ENCODE measurements around a stretch of chr5.

DNA sequence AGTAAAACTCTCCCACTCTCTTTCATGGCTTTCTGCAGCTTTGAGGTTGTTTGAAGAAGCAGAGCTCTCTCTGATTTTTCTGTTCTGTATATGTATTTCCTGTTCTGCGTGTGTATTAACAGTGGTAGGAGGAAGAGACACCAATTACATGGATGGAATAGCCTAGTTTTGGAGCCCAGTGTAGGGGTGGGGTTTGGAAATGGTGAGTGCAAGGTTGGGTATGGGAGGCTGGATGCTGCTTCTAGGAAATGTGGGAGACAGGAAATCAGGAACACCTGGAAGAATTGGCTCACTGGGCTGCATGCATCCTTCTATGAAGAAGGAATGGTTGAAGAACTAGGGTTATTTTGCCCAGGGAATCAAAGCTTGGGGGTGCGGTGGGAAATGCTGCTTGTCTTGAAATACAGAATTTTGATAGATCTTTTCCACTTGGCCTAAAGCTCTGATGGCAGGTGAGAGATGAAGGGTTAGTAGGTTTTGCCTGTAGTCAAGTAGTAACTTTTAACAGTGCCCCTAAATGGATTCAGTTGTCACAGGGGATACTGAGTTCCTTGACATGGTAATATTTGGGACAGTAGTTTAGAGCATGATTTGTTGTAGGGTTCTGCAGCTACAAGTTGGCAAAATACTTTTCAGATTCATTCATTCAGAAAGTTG is 12.6 kb downstream of the LARP1 start:
- RRBS, result no CpG with 5 or more reads among the region's 2 CpGs

GRCh38 chr5:154769106-154770083 is 14.2 kb downstream of the LARP1 start:
- RRBS, result no CpG with 5 or more reads among the region's 6 CpGs

- RRBS, result no CpG with 5 or more reads among the region's 11 CpGs
Measured at GRCh38 chr5:154805340-154806045, 44.9 kb downstream of the FAXDC2 start.

DNA sequence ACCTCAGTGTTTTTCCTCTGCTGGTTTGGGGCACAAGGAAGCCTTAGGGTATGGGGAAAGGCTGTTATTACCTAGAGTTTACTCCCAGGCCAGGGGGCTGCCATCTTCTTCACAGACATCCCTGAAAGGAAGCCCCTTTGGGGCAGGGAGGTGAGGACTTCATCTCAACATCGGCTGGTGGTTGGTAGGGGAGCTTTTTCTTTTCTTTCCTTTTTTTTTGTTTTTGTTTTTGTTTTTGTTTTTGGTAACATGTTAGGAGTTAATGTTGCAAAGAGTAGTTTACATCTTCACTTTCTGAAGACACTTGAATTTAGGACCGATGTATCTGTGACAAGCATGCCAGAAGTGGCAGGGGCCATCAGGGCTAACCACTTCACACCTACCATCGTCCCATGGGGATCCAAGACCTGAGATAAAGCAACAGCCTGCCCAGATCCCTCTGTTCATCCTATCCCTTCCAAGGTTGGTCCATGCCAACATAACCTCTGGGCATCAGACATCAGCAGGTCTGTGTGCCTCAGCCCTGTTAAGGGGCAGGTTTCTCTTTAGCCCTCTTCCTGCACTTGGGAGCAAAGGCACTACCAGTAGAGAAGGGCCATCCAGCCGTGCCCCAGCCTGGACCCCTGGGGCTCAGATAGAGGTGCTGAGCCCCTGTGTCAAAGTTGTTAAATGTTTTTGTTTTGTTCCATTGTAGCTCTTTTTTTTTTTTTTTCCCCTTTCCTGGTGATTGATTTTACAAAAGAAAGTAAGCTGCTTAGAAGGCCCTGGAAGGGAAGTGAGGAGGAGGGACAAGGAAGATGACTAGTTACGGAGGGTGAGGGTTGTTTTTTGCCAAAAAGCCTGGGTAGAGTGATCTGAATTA is 33.9 kb downstream of the FAXDC2 start:
- RRBS, result no CpG with 5 or more reads among the region's 5 CpGs

- RRBS, result no CpG with 5 or more reads among the region's 2 CpGs
Measured at GRCh38 chr5:154830369-154830808, 20.0 kb downstream of the FAXDC2 start.

DNA sequence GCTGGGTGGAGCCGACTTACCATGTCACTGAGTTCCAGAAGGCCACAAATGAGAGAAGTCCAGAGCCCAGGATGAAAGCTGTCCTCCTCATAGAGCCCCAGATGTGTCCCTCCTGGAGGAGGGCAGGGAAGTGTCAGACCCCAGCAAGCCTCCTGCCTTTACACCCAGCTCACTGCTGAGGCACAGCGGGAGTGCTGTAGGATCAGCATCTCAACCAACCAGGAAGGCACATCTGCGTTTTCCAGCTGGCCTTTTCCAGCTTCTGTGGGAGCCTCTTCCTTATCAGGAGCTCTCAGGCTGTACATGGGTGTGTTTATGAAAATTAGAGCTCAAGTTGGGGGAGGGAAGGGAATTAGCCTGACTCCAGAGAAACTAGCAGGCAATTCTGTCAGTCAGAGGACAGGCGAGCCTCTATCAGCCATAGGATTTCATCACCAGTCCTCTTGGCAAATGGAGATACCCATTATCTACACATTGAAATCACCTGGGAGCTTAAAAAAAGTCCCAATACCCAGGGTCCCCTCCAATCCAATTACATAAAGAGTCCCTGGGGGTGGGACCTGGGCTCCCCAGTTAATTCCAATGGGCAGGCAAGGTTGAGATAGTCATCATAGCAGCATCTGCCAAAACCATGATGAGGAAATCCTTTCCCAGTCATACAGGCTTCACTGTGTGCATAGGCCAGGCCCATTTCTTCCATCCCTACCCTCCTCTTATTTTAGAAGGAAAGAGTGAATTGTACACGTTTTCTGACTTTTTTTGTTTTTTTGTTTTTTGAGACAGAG is 15.4 kb downstream of the FAXDC2 start:
- RRBS, result no CpG with 5 or more reads among the region's 5 CpGs

DNA sequence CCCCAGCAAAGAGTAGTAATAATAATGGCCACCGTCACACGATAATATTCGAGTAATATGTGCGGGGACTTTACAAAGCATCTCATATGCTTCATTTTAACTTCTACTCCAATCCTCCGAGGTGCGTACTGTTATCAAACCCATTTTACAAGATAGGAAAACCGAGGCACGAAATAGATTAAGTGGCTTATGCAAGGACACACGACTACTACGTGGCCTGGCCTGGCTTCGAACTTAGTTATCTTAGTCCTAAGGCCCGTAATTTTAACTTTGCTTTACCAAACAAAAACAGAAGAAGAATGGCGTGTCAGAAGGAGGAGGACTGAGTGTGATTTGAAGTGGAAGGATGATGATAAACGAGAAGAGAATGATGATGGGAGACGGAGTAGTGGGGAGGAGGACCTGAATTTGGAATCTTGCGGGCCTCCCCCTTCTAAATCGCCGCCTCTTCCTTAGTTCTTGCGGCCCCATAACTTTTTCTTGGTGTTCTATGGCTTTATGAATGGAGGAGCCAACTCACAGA is 531 bp downstream of the CNOT8 start:
- RRBS, result no CpG with 5 or more reads among the region's 19 CpGs

DNA sequence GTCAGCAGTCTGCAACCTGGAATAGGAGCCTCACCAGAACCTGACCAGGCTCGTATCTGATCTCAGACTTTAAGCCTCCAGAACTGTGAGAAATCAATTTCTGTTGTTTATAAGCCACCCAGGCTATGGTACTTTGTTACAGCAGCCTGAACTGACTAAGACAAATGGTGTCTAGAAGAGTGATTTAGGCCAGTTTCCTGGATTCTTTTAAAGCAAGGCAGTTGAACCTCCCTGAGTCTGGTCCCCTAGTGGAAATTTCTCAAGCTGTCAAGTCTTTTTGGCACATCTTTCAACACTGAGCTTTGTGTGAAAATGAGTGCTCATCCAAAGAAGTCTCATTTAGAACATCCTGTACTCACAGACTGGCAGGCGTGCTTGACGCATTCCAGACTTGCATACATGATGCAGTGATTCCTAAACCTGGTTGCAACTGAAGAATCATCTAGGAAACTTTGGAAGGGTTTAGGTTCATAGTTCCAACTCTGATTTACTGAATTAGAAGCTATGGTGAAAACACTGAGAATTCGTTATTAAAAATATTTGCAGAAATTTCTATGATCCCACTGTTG is 254.7 kb upstream of the PPP1R2B start:
- RRBS, result no CpG with 5 or more reads among the region's 4 CpGs

- RRBS, result no CpG with 5 or more reads among the region's 3 CpGs
Measured at GRCh38 chr5:157025030-157025818, 33.7 kb downstream of the HAVCR1 start.

DNA sequence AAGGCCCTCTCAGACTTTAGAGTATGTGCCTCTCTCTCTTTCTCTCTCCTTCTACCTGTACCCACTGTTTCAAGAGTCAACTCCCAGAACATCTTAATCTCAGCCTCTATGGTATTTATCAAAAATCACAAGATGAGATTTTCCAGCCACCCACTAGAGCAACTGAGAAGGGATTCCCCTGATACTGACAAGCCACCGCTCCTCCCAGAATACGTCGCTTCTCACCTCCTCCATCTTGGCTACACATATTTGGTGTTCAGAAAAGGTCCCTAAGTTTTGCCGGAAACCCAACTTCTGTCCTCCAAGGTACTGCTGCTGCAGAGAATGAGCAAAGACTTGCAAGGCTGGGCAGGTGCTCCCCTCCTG is 6.1 kb downstream of the GARIN3 start:
- RRBS, result no CpG with 5 or more reads among the region's 4 CpGs

DNA sequence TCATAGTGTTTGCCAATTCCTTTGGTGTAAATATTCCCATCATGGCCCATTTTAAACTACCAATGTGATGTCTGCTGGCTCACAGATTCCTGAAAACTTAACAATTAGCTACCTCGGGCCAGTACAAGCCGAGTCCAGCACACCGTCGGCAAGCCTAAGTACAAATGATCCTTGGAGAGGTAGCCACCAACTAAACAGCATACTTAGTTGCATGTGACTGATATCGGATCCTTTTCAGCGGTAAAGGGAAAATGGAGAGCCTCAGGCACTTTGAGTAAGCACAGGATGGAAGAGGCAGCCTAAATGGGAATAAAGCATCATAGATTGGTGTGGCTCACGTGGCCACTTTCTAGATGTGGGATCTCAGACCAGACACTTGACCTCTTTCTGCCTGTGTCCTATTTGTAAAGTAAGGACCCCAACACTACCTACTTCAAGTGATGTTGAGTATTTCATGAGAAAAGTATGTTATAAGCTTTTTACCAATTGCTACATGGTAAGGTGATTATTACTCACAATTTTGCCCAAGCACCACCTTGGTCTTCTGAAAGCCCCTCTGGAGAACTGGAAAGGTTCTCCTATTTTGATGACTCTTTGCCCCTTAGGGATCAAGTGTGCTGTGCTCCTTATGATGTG is 3.7 kb downstream of the ITK start:
- RRBS, result no CpG with 5 or more reads among the region's 7 CpGs

GRCh38 chr5:157253121-157253641 is 12.7 kb upstream of the CYFIP2 start:
- RRBS, result no CpG with 5 or more reads among the region's 5 CpGs

GRCh38 chr5:157256471-157257133 is 9.3 kb upstream of the CYFIP2 start:
- RRBS, result no CpG with 5 or more reads among the region's 2 CpGs

DNA sequence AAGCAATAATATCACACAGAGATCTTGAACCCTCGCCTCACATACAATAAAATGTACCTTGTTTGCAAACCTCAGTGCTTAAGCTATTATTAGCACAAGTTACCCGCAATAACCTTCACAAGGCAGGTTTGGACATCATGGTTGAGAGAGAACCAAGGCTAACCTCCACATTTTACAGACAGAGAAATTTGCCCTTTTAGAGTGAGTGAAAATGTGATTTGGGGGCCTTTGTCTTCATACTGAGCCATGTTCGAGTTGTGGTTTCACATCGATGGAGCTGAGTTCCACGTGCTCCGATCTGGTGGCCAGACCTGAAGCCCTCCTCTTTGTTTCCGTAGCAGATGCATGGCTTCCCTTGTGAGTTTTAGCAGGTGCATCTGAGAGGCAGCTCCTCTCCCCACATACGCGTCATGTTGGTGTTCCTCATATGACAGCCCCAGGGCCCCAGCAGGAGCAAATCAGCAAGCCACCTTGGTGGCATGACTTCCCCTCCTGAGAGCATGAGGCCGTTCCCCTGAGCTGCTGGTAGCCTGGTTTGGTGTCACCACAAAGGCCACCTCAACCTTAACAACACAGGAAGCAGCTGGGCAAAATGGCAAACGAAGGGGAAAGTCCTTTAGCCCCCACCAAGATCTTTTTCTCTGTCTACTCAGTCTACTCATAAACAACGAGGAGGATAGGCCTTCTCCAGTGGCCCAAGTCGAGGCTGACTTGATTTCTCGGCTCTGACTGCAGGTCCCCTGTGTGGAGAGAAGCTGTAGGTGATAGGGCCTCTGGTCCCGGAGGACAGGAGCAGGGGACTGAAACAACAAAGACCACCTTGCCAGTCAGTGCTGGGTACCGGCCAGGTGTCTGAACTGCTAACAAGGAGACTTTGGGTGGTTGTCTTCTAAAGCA is 5.8 kb downstream of the CYFIP2 start:
- RRBS, result 6% methylated on average over 2 of the region's 16 CpGs

GRCh38 chr5:157291275-157291817 is 25.4 kb downstream of the CYFIP2 start:
- RRBS, result no CpG with 5 or more reads among the region's 9 CpGs

DNA sequence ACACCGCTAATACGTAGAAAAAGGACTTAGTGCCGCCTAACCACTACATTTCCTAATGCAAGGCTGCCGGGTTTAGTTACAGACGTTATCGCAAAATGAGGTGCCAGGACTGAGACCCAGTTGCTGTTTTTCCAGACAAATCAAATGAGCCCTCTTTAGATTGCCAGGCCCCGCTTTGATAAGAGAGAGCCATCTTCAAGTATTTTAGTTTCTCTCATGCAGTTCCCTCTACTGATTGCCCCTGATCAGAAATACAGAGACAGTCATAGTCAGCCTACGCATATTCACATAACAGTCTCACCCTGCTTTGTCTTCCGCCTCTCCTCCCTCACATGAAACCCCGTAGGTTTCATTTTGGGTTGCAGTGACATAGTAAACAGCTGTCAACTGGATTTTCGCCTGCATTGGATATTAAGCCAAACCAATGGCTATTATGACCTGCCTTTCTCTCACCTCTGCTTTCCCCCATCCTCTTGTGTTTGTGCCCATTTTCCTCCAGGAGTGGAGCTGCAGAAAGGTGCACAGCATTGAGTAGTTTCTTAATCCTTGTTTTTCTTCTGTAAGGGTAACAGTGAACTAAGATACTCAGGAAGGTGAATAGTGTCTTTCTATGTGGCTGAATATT is 968 bp downstream of the FNDC9 start:
- RRBS, result no CpG with 5 or more reads among the region's 11 CpGs

DNA sequence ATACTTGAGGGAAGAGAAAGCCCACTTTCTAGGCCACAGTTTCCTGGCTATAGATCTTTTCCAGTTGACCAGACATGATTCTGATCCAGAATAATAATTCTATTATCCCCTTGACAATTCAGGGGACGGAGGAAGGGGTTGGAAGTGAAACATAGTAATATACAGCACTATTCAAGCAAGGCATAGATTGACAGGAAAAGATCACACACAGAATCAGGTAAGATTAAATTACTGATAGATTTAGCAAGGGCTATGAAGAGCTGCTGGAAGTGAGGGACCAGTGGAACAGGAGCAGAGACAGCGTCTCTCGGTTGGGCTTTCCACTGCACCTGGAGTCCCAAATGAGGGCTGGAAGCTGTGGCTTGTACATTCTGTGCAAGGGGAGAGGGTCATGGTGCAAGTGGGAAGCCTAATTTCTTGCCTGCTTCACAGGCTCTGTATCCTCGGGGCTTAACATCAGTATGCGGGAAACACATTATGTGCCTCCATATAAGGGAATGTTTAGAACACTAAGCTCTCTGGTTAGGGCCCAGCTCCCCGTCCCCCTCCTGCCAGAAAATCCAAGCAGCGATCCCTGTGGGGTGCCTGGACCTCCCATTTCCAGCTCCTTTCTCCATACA is 25.4 kb upstream of the FNDC9 start:
- RRBS, result no CpG with 5 or more reads among the region's 7 CpGs

DNA sequence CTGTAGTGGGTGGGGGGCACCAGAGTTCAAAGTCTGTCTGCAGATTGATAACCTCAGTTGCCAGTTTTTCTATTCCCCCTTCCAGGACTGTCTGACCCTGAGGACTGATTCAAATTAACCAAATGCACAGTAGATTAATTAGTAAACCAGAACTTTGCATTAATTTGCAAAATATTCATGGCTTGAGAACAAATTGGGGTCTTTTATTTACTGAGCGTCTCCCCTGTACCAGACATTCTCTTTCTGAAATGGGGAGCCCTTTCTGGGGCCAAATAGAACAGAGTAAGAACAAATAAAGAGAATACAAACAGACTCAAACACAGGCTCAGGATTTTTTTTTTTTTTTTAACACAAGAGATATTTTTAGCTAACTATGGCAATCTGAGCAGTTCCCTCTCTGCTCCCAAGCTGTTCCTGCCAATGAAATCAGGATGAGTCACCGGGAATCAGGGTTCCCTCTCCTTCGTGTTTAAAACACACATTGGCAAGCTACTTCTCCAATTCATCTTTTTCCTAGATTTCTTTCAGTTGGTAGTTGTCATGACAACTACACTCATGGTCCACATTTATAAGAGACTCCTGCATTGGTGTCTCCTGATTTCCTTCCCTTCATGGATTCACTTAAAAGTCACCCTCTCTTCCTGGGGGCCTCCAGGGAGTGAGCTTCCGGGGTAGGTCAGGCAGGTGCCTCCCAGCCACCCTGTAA is 42.0 kb upstream of the FNDC9 start:
- RRBS, result no CpG with 5 or more reads among the region's 4 CpGs

All from GM19239 (cell line).